ENCODE measurements around a stretch of chr10.

GRCh38 chr10:95409628-95409827, 118.7 kb upstream of the PDLIM1 start:
- PRO-cap: no peak

DNA sequence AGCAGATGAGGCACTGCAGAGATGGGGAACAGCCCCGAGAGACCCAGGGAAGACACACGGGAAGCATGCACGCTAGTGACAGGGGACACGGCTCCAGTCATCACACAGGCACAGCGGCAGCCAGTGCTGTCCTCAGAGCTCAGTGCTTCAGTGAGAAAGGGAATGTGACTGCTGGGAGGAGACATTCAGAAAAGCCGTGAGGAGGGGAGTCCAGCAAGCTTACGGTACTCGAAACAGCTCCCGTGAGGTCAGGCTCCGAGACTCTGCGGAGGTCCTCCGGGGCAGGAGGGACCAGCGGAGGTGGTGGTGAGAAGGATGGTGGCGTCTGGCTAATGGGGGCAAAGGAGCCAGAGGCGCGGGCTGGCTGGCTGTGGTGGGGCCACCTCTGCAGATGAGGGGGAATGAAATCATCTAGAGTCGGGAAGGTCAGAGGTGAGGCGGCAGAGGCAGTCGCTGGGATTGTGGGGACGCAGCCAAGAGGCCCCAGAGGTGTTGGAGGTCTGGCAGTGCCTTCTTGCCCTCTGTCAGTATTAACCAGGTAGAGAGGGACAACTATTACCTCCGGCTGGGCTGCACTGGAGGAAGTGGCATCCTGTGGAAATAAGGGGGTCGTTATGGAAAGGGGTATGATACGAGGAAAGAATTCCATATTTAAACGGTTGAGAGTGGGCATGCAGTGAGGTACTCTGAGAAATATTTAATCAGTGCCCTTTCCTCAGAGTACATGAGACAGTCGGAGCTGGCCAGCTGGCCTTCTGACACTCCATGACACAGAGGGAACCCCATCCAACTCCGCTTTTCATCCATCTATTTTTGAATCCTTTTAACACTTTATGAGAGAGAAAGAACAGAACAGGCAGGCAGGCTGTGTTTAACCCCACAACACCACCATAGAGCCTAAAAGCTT, 123.7 kb upstream of the PDLIM1 start:
- PRO-cap: no peak

- PRO-cap: no peak
Observed at GRCh38 chr10:95431836-95432415, 129.2 kb downstream of the SORBS1 start.

DNA sequence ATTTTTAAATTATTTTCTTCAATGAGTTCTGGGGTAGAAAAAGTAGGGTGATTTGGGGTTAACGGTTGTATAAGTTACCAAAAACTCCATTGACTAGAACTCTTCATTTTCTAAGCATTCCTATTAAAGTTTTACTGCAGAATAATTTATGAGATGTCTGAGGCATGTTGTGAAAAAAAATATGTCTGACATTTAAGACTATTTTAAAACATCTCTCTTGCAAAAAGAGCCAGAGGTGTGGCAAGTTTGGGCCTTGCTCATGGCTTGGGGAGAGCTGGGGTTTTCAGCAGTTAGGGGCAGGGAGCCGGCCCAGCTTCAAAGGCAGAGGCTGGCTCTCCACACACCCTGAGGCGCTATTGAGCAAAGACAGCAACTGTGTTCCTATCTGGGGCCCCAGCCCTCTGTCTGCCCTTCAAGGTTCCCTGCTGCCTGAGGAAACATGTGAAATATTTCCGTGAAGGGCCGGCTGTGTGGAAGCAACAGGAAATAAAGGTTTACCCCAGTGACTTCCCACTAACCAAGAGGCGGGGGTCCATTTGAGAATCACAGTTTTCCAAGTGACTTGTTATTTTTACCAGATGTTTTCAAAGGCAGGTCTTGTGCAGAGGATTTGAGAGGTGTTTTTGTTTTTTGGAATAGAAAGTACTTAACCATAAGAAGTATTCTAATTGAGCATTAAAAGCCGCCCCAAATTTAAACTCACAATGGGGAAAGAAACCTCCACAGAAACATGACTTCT, 94.0 kb downstream of the SORBS1 start:
- PRO-cap: no peak

DNA sequence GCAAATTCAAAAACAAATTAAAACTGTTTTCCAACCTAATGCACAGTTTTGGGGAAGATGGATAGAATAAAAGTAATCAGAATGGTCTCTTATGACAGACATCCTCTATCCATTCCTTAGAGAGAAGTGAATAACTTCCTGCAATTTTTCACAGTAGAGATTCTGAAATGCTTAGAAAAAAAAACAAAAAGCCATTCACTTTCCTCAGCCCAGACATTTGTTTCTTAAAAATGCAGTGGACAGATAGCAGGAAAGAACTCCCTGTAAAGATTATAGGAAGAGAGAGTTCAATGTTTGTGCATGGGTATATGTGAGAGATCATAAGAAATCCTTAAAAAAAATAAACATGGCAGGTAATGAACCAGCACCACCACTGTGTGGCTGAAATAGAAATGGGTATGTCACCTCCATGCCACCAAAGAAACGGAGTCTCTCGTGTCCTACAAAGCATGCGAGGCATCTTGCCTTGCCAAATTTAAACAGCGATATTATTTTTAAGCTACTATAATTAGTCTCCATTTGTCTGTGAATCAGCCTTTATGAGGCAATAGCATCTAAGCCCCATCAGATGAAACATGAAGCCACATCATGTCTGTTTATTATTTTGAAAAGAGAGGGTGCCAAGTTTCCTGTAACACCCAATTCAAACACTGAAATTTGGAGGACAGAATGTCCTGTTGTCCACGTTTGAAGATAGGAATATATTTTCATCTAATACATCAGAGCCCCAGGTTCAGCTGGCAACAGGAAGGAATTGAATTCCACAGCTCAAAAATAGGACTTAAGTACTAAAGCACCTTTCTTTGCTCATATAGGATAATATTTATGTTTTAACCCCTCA, 87.1 kb downstream of the SORBS1 start:
- PRO-cap: no peak

DNA sequence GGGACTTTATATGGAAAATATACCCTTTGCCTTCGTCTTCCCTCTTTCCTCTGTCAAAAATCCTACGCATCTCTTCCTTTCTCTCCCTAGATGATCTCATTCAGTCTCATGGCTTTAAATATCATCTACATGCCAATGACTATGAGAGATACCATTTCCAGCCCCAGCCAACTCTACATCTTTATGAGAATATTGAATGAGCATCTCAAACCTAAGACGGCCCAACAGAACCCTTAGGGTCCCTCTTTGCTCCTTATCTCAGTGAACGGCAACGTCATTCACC, 72.8 kb downstream of the SORBS1 start:
- PRO-cap: no peak

GRCh38 chr10:95541757-95542643, 19.2 kb downstream of the SORBS1 start:
- PRO-cap: no peak

GRCh38 chr10:96089161-96089552, 40.9 kb upstream of the ZNF518A start:
- PRO-cap: no peak

DNA sequence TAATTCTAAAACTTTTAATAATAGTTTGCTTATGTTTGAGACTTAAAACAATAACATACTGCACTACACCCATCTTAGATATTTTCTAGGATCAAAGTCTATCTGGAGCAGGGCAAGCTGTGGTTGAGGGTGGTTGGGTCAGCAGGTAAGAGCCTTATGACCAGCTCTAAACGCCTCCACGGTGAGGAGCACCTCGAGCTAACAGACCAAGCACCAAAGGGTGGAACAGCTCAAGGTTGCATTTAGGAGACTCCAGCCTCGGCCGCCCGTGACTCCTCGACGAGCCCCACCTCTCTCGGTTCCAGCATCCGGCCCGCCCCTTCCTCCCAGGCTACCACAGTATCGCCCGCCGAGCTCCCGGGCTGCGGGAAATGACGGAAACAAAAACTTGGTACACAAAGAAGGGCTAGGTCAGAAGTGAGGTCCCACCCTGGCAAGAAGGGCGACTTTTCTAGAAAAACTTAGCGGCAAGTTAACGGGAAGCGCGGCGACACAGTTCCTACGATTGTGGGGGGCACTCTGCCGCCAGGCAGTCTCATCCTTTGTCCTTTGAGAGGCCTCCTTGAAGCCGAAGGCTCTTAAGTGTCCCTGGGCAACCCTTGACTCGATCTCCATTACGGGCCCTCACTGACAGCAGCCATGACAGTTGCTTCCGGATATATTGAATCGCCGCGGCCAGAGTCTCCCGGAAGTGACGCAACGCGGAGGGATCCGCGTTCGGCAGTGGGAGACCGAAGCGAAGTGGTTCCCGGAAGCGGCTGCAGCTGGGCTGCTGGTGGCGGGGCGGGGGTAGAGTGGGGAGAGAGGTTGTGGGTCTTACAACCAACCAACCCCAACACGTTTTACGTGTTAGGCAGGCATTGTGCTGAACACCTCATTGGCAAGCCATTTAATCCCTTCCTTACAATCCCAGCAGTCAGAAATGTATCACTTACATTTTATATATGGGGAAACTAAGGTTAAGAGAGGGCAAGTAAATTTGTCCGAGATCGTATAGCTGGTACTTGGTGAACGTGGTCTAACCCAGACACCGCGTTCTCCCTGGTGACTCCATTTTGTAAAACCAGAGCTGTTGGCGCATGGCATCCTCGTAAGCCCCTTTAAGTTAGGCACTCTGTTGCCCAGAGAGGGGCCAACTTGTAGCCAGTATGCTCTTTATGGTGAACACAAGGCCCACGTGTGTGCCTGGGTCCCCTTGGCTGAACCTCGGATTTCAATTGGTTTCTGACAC, 40.1 kb upstream of the ZNF518A start:
- PRO-cap: bidirectional peak, plus-strand start at position 409 of the sequence, minus-strand start at position 270 of the sequence; bidirectional peak, plus-strand start at position 729 of the sequence, minus-strand start at position 663 of the sequence

GRCh38 chr10:96271024-96271308, 403 bp downstream of the BLNK start:
- PRO-cap: no peak

DNA sequence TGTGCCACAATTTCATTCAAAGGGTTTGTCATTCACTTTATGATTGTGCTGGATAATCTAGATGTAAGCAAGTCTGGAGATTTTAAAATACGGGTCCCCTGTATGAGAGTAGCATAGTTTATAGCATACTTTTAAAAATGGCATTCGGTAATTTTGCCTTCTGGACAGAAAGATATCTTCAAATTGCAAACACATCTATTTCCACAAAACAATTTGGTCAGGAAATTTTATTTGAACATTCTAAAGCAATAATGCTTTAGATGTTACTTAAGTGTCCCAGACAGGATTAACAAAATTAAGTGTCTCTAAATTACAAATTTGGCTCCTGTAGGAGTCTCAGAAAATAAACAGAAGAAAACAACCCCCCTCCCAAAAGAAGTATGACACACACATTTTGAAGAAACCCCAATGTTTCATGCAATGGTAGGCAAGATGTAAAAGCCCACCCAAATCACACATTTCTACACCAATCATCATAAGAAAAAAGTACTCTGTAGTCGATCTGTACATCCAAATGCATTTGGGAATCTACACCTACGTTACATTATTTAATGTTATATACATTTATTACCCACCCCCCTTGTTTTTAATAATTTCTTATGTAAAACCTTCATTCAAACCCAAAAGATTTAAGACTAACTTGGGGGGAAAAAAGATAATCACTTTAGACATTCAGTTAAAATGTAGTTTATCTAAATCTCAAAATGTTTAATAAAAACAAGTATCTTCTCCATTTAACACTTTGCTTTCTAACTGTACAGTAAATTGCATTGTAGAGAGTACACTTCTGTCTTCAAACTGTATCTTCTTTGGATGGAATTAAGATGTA, 7.3 kb upstream of the TLL2 start:
- PRO-cap: no peak

DNA sequence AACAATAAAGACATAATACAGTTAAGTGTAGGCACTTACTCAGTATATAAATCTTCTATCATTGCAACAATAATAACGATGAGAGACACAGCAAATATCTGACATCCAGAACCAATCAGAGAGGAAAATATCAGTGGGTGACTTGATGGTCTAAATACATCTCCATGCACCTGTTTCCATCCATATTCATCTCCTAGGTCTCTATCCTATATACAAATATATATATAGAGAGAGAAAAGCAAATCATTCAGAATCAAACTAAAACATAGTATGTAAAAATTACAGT, 35.7 kb downstream of the TM9SF3 start:
- PRO-cap: no peak

DNA sequence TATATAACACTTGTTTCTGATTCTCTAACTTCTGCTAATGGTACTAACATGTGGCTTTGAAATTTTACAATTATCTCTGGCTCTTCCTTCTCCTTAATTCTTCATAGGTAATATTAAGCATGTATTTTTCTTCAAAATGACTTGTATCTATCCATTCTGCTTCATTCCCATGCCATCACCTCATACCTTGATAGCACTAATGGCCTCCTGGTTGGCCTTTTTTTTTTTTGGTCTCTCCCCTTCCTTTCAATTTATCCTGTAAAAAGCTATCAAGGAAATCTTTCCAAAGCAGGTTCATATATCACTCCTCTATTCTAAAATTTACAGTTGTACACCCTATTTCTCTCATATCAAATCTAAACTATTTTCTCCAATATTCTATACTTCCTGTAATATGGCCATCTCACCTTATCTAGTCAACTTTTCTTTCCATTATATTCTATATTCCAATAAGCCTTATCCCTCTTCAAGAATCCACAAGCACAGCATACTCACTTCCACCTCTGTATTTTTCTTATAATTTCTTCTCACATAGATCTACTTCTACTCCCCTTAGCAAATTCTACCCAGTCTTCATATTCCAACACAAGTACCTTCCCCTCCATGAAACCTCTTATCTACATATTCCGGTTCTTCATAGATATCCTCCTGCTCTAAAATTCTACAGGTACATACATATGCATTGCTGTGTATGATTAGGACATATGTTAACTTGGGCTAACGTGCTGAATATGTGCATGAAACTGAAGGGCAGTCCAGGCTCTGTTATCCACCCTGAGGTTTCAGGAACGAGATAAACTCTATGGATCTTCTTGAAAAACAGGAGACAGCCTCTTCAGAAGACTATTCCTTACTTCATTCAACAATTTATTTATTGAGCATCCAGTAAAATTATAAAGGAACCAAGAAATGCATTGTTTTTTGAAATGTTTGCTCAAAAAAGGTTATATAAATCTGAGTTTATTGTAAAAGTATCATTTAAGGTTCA, 31.7 kb downstream of the TM9SF3 start:
- PRO-cap: no peak

- PRO-cap: bidirectional peak, plus-strand start at chr10:96676839, minus-strand start at chr10:96676579
Observed at GRCh38 chr10:96676698-96676933, 43.7 kb downstream of the PIK3AP1 start.

DNA sequence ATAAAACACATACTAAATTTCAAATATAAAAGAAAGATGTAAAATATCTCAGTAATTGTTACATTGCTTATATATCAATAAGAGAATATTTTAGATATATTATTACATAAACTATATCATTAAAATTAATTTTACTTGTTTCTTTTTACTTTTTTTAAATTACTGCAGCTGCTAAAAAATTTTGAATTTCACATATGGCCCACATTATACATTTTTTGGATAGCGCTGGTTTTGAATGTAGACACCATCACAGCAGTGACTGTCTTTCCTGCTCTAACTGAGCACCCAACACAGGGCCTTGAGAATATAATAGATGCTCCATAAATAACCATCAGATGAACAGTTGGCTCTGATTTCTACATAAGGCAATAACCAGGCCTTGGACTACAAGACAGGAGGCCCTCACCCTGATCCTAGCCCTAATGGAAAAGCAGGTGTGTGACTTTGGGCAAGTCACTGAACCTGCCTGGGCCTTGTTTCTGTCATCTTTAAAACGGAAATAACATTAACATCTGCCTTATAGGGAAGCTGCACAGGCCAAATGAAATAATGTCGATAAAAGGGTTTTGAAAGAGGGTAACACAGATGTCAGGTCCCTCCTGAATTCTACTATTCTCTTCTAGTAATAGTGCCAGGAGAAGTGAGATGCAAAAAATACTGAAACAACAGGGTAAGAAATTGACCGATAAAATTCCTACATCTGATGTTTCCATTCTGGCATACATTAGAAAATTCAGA, 20.8 kb downstream of the PIK3AP1 start:
- PRO-cap: no peak

GRCh38 chr10:96700481-96701230, 19.7 kb downstream of the PIK3AP1 start:
- PRO-cap: no peak

DNA sequence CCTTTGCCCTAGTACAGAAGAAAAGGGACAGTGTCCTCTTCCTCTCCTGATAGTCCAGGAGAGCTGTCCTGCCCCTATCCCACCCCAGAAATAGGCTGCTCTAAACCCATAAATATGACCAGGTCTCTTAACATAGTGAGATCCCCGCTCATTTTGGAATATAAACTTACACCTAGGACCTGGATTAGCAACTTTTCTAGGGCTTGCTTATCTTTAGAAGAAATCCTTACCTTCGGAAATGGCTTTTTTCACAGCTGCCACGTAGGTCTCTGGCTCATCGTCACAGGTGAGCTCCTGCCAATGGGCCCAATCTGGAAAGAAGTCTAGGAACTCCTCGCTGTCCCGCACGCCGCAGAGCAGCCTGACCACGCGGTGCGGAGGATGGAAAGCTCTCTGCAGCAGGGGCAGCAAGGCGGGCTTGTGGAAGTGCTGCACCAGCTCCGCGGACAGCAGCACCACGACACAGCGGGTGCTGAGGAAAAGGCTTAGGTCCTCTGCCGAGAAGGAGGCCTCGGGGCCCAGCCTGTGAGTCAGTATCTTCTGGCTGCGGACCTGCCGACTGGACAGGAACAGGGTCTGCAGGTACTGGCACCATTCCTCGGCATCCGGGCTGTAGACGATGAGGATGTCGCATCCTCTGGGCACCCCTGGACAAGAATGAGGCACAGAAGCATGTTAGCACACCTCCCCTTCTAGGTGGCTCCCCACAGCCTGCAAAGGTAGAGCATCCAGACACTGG, 10.8 kb downstream of the PIK3AP1 start:
- PRO-cap: no peak

GRCh38 chr10:96718135-96719115, 1.9 kb downstream of the PIK3AP1 start:
- PRO-cap: no peak

GRCh38 chr10:96719116-96720344, 784 bp downstream of the PIK3AP1 start:
- PRO-cap: bidirectional peak, plus-strand start at chr10:96720066, minus-strand start at chr10:96719916

- PRO-cap: no peak
Observed at GRCh38 chr10:96721309-96721715, 998 bp upstream of the PIK3AP1 start.